Metastatic Breast Carcinoma in the Ovary (tissue), 3 donors: ENCODE measurements around the genes INTU and PGRMC2.

GRCh38 chr4:121181880-121182253 lies 17.7 kb upstream of the TNIP3 start:
- PRO-cap, 3 experiments, result no peak in any of the 3 experiments

DNA sequence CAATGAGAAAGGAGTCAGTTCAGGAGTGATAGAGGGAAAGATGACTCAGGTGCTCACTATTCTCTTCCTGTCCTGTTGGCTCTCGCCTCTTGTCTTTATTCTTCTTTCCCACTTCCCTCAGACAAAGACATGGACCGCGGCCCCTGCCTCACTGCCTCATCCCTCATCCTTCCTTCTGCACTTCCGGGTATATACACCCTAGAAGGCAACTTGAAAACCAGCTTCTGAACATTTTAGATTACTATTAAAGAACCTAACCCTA lies 49.9 kb upstream of the TNIP3 start:
- PRO-cap, 3 experiments, result no peak in any of the 3 experiments

DNA sequence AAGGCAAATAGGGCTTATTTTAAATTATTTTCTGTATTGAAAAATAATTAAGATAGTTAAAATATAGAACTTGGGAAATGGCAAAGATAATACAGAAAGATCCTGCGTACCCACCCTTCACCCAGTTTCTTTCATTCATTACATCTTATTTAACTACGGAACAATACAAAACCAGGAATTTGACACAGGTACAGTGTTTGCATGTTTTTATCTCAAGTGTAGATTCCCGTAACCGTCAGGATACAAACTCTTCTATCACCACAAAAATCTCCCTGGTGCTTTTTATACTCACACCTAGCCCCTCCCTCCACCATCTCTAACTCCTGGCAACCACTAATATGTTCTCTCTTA lies 449 bp upstream of the QRFPR start:
- PRO-cap, 3 experiments, result no peak in any of the 3 experiments

DNA sequence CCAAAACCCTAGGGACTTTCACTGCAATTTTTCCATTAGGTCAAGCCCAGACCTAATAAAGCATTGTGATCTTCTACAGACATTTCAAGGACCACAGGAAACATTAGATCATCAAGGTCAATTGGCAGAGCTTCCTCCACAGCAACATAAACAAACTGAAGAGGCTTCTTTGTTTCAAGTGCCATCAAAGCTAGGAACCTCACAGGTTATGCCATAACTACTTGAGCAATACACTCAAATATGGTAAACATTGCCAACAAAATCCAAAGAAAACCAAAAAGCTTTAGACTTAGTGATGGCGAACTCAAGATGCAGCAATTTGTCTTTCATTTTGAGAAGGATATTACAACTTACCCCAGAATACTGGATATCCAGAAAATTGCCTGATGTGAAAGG lies 144.8 kb downstream of the ANXA5 start:
- PRO-cap, 3 experiments, result no peak in any of the 3 experiments

DNA sequence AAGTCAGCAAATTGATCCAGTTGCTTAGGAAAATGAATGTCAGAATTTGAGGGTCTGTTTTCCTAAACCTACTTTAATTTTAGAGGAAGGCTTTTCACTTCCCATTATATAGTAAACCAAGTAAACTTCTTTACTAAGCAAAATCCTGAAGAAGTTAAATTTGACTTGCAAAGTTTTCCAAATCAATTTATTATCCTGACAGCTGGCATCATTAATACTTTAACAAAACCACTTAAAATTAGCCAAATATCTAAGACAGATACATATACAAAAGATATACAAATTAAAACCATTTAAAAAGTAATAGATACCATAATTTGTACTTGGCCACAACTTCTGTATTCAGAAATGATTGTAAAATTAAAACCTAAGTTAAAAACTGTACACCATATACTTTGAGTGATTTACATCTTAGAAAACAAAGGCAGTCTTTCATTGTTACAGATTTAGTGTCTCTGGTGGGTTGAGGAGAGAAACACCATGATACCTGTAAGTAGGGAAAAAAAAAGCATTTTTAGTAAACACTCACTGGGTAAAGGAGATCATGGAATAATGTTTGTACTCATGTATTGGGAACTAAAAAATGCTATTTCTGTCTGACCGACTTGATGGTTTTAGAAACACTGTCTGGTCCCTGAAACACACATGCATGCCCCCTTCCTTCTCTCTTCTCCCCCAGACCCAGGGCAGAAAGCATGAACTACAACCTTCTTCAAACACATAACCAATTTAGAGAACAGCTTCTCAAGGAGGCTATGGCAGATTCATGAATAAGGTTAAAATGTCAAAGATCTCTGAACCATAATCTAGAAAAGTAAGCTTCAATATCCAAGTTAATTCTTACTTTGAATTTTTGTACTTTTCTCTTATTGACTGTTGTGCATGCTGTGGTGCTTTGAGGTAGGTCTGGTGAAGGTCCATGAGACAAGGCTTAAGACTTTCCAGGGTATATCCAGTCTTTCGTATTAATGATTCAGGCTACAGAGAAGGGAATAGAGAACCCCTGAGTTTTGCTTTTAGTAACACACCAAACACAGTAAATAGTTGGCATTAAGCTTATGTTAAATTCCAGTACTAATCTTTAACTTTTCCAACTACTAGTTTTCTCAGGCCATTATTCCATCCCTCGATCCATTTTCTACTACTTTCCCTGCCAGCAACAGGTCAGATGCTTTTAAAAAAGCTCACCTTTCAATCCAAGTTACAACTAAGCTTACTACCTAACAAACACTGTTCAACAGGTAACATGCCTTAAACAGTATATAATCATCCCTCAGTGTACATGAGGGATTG lies 6.0 kb downstream of the CCNA2 start:
- PRO-cap, 3 experiments, result no peak in any of the 3 experiments

GRCh38 chr4:121950011-121950735 lies 1.7 kb downstream of the TRPC3 start:
- PRO-cap, 3 experiments, result no peak in any of the 3 experiments

- PRO-cap, 3 experiments, result no peak in any of the 3 experiments
Measured at GRCh38 chr4:122315186-122315905, 63.5 kb upstream of the ADAD1 start.

DNA sequence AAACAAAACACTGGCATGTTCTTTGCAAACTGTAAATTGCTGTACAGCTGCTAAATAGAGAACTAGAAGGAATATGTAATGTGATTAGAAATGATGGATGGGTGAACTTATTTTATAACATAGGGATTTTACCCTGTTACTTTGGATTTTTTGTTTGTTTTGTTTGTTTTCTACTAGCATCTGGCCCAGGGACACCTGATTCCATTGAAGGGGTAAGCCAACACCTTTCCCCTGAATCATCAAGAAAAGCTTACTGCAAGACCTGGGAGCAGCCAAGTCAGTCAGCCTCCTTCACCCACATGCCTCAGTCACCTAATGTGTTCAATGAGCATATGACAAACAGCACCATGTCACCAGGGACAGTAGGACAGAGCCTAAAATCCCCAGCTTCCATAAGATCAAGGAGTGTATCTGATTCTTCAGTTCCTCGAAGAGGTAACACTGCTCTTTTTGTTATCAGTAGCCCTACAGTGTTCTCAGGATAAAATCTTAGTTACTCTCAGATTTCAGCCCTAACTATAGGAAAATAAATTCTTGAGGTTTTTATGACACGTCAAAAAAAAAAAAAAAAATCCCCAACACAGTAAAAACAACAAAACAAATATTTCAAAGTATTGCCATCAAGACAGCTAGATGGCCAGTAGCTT lies 31.3 kb upstream of the ADAD1 start:
- PRO-cap, 3 experiments, result no peak in any of the 3 experiments

DNA sequence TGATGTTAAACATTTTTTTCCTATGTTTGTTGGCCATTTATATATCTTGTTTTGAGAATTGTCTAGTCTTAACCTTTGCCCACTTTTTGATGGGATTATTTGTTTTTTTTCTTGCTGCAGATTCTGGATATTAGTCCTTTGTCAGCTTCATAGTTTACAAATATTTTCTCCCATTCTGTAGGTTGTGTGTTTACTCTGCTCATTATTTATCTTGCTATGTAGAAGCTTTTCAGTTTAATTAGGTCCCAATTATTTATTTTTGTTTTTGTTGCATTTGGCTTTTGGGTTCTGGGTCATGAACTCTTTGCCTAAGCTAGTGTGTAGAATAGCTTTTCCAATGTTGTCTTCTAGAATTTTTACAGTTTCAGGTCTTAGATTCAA lies 169.9 kb downstream of the SPRY1 start:
- PRO-cap, 3 experiments, result no peak in any of the 3 experiments

DNA sequence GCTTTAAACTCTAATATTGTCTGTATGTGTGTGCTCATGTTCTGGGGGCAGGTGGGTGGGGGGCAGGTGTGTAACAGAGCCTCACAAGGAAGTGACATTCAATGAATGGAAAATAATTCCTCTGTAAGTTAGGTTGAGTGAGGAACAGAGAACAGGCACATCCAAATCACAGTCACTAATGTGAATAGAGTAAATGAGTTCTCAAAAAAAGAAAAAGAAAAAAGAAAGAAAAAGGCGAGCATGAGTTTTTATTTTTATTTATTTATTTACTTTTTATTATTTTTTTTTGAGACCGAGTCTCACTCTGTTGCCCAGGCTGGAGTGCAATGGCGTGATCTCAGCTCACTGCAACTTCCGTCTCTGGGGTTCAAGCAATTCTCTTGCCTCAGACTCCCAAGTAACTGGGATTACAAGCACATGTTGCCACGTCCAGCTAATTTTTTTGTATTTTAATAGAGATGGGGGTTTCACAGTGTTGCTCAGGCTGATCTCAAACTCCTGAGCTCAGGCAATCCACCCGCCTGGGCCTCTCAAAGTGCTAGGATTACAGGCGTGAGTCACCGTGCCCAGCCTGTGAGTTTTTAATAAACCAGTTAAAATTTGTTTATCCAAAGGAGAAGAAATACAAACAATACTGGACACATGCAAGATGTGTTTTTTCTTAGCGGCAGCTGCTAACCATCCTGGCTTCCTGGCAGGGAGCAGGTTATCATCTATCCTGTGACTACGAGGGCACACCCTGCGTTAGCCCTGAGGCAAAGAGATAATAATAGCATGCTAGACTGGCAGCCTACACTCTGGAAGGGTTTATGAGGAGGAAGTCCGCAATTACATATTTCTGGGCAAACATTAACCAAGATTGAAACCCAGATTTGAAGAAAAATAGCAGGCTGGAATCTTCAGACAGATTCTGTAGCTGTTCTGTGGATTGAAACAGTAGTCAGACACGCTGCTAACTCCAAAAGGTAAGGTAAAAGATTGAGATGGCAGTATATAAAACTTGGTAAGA lies 191.3 kb downstream of the SPRY1 start:
- PRO-cap, 3 experiments, result no peak in any of the 3 experiments

- PRO-cap, 3 experiments, result no peak in any of the 3 experiments
Measured at GRCh38 chr4:123601344-123601794, 204.8 kb downstream of the SPRY1 start.

DNA sequence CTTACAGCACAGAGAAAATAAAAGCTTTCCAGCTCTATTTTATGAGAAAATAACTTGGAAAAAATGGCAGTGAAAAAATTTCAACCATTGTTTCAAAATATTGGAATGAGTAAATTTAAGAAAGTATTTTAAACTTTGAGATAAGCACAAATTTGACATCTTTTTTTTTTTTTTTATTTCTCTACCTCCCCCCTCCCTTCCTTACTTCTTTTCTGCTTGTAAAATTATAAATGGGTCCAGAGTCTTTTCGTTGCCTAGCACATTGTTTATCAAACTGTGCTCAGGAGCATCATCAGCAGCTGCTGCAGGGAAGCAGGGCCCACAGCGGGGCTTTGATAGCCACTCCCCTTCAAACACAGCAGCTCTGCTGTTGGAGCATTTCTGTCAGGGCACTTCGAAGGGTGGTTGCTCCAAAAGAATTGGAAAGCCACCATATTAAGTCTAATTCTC lies 588.2 kb downstream of the SPRY1 start:
- PRO-cap, 3 experiments, result no peak in any of the 3 experiments

- PRO-cap, 3 experiments, result no peak in any of the 3 experiments
Measured at GRCh38 chr4:124936453-124936946, 224.0 kb upstream of the ANKRD50 start.

GRCh38 chr4:126144735-126145316 lies 830.1 kb downstream of the FAT4 start:
- PRO-cap, 3 experiments, result no peak in any of the 3 experiments

DNA sequence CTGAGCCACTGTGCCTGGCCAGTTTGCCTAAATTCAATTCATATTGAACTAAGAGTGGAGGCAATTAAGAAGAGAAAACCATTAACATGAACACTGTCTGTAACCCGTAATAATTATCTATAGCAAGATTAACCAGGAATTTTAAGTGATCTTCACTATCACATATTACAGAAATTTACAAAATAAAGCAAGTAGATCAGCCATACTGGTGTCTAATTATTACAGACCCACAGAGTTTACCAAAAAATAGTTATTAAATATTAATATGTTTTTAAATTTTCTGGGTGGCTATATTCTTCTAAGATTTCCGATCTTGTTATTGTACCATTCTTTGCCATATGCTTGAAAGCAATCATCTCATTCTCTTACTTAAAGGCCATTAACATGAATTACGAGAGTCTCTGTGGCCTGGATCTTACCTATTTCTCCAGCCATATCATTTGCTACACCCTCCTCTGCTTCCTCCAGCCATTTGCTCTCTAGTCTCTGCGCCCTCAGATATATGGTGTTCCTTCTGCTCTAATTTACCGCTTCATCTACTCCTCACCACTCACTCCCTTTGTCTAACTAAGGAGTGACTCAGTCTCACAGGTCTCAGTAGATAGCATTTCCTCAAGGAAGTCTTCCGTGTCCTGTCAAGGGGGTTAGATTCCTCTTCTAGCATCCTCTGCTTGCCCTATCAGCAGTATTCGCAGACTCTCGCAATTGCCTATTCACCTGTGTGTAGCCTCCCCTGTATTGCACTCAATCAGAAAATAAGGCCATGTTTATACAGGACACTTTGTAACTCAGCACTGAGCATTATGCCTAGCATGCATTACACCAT lies 892.2 kb upstream of the INTU start:
- PRO-cap, 3 experiments, result no peak in any of the 3 experiments

- PRO-cap, 3 experiments, result peak in 2 of 3 experiments; most common plus-strand start chr4:127632934 (in 1); most common minus-strand start chr4:127632854 (in 1)
Measured at GRCh38 chr4:127632327-127633469, at the start of gene INTU. INTU (plus strand) TSS chr4:127632957.

DNA sequence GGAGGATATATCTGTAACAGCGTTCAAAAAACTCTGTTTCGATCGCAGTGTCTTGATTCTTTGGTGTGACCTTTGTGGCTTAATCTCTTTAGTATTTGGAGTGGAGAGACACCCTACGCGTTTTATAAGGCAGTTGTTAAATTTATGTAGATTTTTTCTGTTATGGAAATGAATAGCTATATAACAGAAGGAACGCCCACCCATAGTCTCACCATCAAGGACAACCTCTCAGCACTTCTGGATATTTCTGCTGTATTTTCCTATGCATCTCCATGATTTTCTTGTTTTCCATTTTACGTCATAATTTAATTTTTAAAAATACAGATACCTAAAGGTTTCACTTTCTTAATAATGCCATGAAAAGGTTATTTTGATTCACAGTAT lies 705 bp downstream of the INTU start:
- PRO-cap, 3 experiments, result no peak in any of the 3 experiments

- PRO-cap, 3 experiments, result no peak in any of the 3 experiments
Measured at GRCh38 chr4:127963651-127964384, 1.2 kb downstream of the MFSD8 start.

DNA sequence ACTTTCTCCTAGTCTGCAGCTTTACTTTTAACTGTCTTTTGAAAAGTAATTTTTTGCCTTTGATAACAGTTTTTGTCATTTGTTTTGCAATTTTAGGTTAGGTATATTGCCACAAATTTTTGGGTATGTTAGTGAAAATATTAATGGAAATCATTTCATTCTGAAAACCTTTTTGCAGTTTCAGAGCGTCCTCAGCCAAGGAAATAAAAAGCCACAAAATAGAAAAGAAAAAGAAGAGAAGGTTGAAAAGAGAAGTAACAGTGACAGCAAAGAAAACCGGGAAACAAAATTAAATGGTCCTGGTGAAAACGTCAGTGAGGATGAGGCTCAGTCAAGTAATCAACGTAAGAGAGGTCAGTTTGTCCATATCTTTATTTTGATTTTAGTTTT lies 16.5 kb downstream of the LARP1B start:
- PRO-cap, 3 experiments, result no peak in any of the 3 experiments

DNA sequence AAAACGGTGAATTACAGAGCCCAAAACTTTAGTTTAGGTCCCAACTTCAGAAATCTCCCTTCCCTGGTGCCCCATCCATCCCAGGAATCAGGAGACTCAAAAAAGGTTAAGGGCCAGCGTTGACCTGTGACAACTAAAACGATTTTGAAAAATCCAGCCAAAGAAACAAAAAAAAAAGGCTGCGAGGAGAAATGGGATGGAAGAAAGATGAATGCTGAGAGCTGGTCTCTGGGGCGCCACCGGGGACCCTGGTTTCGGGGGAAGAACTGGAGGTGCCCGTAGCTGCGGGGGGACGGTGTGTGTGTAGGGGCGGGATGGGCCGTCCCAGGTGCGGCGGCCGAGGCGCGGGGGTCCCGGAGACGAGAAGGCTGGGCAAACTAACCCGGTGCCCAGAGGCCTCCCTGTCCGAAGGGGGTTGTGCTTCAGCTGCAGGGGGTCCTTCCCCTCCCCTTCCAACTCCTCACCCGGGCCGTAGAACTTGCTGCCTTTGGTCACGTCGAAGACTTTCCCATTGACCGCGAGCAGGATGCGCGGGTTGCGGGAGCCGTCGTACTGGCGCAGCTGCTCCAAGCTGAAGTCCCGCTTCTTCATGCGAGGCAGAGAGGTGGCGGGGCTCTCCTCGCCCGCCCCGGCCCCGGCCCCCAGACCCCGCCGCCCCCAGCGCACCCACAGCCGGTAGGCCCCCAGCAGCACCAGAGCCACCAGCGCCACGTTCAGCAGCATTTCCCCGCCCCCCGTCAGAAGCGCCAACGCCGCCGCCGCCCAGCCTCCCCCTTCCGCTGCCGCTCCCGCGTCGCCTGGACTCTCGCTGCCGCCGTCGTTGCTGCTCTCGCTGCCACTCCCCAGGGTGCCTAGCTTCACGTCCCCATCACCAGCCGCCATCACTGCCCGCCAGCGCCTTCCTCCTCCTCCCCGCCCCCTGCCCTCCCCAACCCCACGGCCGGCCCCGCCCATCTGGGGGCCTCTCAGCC lies at the start of gene PGRMC2:
Gene PGRMC2 (minus strand): TSS at position 905 of the 971 bp plus-strand sequence.
- PRO-cap, 3 experiments, result peak in 3 of 3 experiments; most common plus-strand start position 502 of the sequence (in 2); most common minus-strand start position 739 of the sequence (in 2)